ENCODE results near the gene FRMPD1.

DNA sequence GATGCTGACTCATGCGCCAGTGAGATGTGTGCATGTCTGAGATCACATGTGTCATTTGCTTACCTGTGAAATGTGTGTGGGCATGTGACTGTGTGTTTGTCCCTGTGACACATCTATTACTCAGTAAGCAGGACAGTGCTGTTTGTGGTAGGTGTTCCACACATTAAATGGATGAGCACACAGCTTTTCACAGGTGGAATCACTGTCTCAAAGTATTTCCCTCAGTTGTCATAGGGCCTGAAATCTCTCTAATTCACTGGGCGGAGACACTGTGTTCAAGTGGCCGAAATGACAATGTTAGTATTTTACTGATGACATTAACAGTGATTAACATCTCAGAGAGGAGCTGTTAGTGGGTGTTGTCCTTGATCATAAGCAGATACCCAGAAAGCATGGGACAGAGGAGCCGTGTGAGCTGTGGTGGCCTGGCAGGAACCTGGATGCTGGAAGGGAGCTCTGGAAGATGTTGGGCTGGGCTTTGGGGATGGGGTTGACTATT is 7.5 kb downstream of the NPR2 start:
- PRO-cap, result no peak
- RAMPAGE, long total RNA, 2 experiments, result no peak in any of the 2 experiments

GRCh38 chr9:35813933-35814943 is 604 bp downstream of the HINT2 start:
- PRO-cap, result unidirectional peak, plus-strand start at chr9:35814617; bidirectional peak, plus-strand start at chr9:35814742, minus-strand start at chr9:35814685
- RAMPAGE, long total RNA, 2 experiments, result no peak in any of the 2 experiments

GRCh38 chr9:35832791-35833339 is 3.8 kb downstream of the TMEM8B start:
- PRO-cap, result no peak
- RAMPAGE, long total RNA, 2 experiments, result no peak in any of the 2 experiments

DNA sequence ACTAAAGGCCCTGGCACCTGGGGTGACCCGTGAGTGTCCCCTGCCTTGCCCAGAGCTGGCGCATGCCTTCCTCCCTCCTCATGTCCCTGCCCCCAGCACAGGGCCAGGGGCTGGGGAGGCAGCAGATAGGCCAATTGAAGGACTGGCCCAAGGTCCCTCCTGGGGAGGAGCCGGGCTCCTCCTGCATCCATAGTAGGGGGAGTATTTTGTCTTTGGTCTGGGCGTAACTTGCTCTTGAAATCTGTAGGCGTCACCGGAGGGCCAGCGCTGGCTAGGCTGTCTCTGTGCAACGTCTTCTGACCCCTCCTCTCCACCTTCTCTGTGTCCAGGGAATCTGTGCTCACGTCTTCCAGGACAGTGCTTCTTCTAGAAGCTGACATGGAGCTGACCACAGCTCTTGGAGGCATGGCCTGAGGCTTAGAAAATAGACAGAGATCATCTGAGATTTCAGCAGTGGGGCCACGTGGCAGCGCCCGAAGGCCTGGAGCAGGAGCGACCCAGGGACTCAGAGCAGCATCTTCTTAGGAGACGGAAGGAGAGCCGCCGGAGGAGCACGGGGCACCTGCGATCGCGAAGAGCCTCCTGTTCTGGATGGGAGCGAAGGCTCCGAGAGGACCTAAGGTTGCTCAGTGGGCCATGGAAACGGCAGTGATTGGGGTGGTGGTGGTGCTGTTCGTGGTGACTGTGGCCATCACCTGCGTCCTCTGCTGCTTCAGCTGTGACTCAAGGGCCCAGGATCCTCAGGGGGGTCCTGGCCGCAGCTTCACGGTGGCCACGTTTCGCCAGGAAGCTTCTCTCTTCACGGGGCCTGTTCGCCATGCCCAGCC is 751 bp downstream of the SPAAR start:
- PRO-cap, result no peak
- RAMPAGE, long total RNA, 2 experiments, result start-site peak on the plus strand in 1 of 2 experiments, centred at position 269 of the sequence, 6 reads per replicate

DNA sequence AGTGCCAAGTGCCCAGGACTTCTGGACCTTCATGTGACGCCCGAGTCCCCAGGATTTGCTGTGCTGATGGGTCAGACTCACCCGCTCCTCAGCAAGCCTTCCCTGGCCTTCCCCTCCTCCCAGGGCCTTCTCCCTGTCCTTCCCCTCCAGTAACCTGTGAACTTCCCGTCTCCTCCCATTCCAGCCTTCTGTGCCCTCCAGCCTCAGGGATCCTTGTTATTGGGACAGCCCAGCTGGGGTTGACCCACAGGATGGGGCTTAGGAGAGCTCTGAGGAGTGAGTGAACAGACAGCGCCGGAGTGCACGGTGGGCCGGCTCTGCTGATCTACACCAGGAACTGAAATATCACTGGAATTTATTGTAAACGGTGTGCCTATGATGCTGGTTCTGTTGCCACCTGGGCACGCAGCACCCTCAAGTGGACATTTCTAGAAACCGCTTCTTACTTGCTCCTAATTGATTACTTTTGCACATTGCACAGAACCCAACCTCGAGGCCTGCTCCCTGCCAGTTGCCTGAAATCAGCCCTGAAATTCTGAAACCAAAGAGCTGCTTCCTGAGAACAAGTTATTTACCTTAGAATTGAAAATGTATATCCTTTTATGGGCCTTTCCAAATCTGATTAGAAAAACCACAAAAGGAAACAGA is 1.5 kb downstream of the SPAAR start:
- PRO-cap, result bidirectional peak, plus-strand start at position 272 of the sequence, minus-strand start at position 111 of the sequence; unidirectional peak, minus-strand start at position 329 of the sequence
- RAMPAGE, long total RNA, 2 experiments, result no peak in any of the 2 experiments

DNA sequence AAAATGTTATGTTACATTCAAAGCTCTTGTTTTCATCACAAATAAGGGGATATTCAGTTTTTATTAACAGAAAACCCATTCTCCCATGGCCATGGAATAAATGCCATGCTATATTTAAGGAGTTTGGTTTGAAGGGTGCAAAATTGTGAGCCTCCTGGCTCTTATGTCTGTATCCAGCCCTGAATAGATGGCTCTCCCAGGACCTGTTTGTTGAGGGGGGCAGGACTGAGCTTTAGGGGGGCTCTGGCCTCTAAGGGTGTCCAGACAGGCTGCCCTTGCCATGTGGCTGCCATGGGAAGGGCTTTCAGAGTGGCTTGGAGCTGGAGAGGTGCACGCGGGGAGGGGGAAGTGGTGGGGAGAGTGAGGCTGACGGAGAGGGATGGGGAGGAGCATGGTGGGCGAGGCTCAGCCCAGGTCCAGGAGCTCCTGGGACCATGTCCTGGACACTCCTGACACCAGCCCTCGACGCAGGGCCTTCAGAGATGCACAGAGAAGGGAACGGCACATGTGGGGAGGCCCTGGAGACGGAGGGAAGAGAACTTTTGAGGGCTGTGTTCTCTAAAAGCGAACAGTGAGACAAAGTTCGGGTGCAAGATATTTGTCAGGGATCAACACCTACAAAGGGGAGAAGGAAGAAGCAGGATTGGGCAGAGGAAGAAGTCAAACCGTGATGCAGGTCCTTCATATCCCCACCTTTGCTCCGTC is 2.4 kb downstream of the SPAAR start:
- PRO-cap, result no peak
- RAMPAGE, long total RNA, 2 experiments, result no peak in any of the 2 experiments

DNA sequence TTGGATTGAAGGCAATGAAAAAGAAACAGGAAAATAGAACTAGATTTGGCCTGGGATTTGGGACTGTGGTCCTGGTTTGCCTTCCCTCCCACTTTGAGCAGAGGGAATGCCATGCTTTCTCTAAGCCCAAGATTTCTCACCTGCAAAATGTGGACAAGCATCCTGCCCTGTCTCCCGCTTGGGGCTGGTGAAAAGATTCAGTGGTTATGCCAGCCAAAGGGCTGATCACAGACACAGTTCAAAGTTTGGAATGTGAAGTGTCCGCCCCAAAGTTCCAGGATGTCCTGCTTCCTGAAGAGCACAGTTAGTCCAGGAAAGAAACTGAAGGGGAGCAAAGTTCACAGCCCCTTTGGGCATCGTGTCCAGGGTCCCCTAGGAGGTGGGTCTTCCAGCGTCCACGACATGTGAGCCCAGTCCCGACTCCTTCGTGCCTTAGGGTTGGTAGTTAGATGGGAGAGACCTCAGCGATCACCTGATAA is 19.9 kb downstream of the SPAAR start:
- PRO-cap, result no peak
- RAMPAGE, long total RNA, 2 experiments, result no peak in any of the 2 experiments

DNA sequence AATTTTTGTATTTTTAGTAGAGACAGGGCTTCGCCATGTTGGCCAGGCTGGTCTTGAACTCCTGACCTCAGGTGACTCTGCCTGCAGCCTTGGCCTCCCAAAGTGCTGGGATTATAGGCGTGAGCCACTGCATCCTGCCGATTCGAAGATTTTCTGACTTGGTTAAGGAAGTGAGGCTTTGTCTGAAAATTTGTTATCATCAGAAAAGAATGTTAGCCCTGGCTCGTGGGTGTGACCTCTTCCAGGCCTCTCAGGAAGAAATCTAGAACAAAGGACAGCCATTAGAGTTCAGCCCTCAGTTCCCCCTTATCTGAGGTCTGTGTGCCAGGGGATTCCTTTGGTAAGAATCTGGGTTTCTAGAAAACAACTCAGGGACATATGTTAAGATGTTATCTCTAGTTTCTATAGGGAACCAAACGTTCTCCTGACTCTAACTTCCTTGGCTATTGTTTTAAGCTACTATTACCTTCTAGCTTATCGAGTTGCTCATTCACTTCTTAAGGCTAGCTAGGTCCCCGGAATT is 6.2 kb downstream of the OR2S2 start:
- PRO-cap, result no peak
- RAMPAGE, long total RNA, 2 experiments, result no peak in any of the 2 experiments

- PRO-cap, result no peak
- RAMPAGE, long total RNA, 2 experiments, result no peak in any of the 2 experiments
Measured at GRCh38 chr9:36158740-36159399, 10.3 kb upstream of the CCIN start.

DNA sequence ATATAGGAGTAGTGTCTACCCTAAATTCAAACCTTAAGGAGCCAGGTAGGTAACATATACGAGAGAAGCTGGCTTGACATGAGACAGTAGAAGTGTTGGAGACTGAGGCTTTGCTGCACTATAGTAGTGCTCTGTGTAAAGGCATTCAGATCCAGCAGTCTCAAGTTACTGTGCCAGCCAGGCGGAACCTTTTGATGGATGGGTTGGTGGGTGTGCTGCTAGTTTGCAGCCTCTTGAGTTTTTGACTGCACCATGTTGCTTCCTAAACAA is 1.4 kb downstream of the CLTA start:
- PRO-cap, result no peak
- RAMPAGE, long total RNA, 2 experiments, result no peak in any of the 2 experiments

- PRO-cap, result no peak
- RAMPAGE, long total RNA, 2 experiments, result no peak in any of the 2 experiments
Measured at GRCh38 chr9:36218920-36219594, 28.3 kb downstream of the CLTA start.

- PRO-cap, result no peak
- RAMPAGE, long total RNA, 2 experiments, result no peak in any of the 2 experiments
Measured at GRCh38 chr9:36296522-36297130, 38.4 kb upstream of the GNE start.

GRCh38 chr9:36317593-36318434 is 59.6 kb upstream of the GNE start:
- PRO-cap, result unidirectional peak, plus-strand start at chr9:36318046
- RAMPAGE, long total RNA, 2 experiments, result no peak in any of the 2 experiments

GRCh38 chr9:36999642-37000359 is 34.3 kb downstream of the PAX5 start:
- PRO-cap, result no peak
- RAMPAGE, long total RNA, 2 experiments, result no peak in any of the 2 experiments

DNA sequence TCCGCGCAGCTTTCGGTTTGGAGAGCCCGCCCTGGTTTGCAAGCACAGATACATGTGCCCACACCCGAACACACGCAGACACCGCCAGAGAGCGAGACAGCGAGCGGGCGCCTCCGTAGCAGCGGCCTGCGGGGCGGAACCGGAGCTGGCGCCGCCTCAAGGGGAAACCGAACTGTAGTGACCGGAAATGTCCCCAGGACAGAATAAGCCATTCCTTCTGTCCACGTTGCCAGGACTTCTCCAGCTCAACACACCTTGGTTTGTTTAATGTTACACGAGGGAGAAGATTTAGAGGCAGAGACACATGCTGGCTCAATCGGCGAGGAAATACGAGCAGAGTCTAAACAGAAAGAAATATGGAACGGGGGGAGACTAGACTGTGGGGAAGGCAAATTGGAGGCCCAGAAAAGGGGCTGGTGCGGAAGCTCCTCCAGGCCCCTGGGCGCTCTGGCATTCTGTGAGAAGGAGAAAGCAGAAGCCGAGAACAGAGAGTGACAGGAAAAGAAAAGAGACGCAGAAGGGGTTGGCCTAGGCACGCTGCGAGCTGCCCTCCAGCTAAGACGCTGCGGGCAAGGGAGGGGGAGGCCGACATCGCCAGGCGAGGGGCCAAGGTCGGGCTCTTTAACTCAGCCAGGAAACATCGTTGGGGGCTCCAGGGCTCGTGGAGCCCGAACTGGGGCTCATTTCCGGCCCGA is 3.0 kb upstream of the PAX5 start:
- PRO-cap, result no peak
- RAMPAGE, long total RNA, 2 experiments, result no peak in any of the 2 experiments

DNA sequence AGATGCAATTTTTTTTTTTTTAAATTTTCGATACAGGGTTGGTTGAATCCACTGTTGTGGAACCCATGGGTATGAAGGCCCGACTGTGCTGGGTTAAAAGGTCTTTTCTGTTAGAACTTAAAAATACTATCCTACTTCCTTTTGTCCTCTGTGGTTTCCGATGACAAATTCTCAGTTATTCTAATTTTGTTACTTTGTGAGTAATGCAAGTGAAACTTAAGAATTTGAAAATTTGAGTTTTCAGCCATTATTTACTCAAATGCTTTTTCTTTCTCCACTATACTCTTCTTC is 67.3 kb downstream of the ZCCHC7 start:
- PRO-cap, result no peak
- RAMPAGE, long total RNA, 2 experiments, result no peak in any of the 2 experiments

GRCh38 chr9:37369800-37370151 is 52.7 kb upstream of the GRHPR start:
- PRO-cap, result no peak
- RAMPAGE, long total RNA, 2 experiments, result no peak in any of the 2 experiments

GRCh38 chr9:37371491-37372412 is 50.7 kb upstream of the GRHPR start:
- PRO-cap, result no peak
- RAMPAGE, long total RNA, 2 experiments, result no peak in any of the 2 experiments

- PRO-cap, result no peak
- RAMPAGE, long total RNA, 2 experiments, result no peak in any of the 2 experiments
Measured at GRCh38 chr9:37430444-37431253, 8.2 kb downstream of the GRHPR start.

- PRO-cap, result bidirectional peak, plus-strand start at chr9:37651013, minus-strand start at chr9:37650895
- RAMPAGE, long total RNA, 2 experiments, result start-site peak on the plus strand in 1 of 2 experiments, at chr9:37650951-37651035 at its widest, 19 reads per replicate
Measured at GRCh38 chr9:37650547-37651666, at the start of gene FRMPD1. Gene FRMPD1 (plus strand): TSS chr9:37650954.